Tibial nerve (tissue), 3 donors: ENCODE data around the genes ANKRD26 and MASTL.

- PRO-cap, result bidirectional peak, plus-strand start at chr10:27100596, minus-strand start at chr10:27100468
- RAMPAGE, long total RNA, 3 experiments, result start-site peak on the minus strand in 3 of 3 experiments, at chr10:27100432-27100517 at its widest, 23 to 108 reads per replicate
These were observed at the start of gene ANKRD26 for GRCh38 chr10:27099458-27100847. Gene ANKRD26 (minus strand): TSS chr10:27100494.

GRCh38 chr10:27136143-27136660, 18.0 kb downstream of the YME1L1 start:
- PRO-cap, result no peak
- RAMPAGE, long total RNA, 3 experiments, result start-site peak on the minus strand in 1 of 3 experiments, at chr10:27136285-27136378 at its widest, 25 reads per replicate

GRCh38 chr10:27153771-27154185, 406 bp downstream of the YME1L1 start:
- PRO-cap, result unidirectional peak, minus-strand start at chr10:27153999
- RAMPAGE, long total RNA, 3 experiments, result no peak in any of the 3 experiments

DNA sequence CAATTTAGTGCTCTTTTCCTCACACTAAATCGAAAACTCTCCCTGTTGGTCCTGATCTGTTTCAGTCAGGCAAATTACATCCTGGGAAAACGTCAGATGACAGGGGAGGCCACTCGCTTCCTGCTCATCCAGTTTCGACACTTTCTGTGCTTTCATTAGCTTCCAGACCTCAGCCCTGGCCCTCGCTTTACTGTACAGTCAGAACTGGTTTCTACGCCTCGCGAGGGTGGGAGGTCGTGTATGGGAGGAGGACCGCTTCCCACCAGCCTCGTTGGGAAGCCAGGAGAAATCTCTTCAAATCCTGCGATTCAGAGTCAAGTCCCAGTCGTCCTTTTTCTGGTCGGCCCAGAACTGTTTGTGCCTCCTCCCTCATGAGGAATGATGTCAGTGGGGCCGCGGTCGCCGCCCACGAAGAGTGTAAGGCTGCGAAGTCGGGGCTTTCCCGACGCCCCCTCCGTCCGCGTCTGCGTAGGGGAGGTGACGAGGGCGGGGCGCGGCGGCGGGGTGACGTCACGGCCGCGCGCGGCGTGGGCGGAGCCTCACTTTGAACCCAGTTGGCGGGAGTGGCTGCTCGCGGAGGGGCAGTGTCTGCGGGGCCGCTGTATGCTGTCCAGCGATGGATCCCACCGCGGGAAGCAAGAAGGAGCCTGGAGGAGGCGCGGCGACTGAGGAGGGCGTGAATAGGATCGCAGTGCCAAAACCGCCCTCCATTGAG, at the start of gene MASTL:
MASTL (plus strand) TSS at position 542 of the 715 bp plus-strand sequence.
- PRO-cap, result bidirectional peak, plus-strand start at position 553 of the sequence, minus-strand start at position 466 of the sequence
- RAMPAGE, long total RNA, 3 experiments, result start-site peak on the plus strand in 1 of 3 experiments, centred at position 530 of the sequence, 17 reads per replicate; start-site peak on the minus strand in 1 of 3 experiments, centred at position 430 of the sequence, 24 reads per replicate

- PRO-cap, result no peak
- RAMPAGE, long total RNA, 3 experiments, result no peak in any of the 3 experiments
These were observed 86.7 kb upstream of the ACBD5 start for GRCh38 chr10:27327328-27327694.

GRCh38 chr10:27464819-27465445, 39.2 kb upstream of the RAB18 start:
- PRO-cap, result no peak
- RAMPAGE, long total RNA, 3 experiments, result no peak in any of the 3 experiments

DNA sequence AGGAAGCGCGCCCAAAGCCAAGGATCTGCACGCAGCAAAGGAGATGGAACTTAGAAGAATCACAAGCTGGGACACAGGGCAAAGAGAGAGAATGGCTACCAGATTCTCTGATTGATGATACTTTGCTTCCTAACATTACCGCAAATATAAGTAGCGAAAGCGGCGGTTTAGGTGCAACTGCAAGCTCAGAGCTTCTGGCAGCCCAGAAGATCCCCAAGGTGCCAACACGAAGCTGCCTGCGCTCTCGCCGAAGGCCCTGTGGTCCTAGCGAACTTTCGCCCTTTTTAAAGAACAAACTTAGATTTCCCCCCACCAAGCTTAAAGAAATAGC, 909 bp upstream of the MKX start:
- PRO-cap, result no peak
- RAMPAGE, long total RNA, 3 experiments, result no peak in any of the 3 experiments

DNA sequence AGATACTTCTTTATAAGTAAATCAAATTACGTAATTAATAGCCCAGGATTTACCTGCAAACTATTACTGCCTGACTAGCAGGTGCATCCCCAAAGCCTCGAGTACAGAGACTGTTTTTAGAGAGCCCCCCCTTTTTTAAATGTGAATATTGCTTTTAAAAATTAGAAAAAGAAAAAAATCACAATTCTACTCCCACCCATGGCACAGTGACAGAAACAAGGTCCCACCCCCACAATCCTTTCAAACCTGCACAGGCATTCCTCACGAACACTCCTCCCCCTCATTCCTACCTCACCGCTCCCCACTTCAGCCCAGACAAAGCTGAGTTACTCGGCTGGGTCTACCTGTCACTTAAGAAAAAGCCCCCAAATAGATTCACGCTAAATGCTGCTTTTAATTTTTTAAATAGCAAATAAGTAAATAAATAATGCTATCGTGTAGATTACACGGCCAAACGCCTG, 906 bp downstream of the MPP7 start:
- PRO-cap, result no peak
- RAMPAGE, long total RNA, 3 experiments, result no peak in any of the 3 experiments

- PRO-cap, result no peak
- RAMPAGE, long total RNA, 3 experiments, result no peak in any of the 3 experiments
These were observed 1.1 kb upstream of the MPP7 start for GRCh38 chr10:28303923-28304453.

DNA sequence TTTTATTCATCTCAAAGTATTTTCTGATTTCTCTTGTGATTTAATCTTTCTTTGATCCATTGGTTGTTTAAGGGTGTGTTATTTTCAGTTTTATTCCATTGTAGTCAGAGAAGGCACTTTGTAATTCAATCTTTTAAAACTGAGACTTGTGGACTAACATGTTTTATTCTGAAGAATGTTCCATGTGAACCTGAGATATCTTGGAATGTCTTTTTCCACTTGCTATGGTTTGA, 14.5 kb upstream of the WAC start:
- PRO-cap, result no peak
- RAMPAGE, long total RNA, 3 experiments, result no peak in any of the 3 experiments

GRCh38 chr10:28559118-28559659, 26.3 kb downstream of the WAC start:
- PRO-cap, result no peak
- RAMPAGE, long total RNA, 3 experiments, result no peak in any of the 3 experiments

GRCh38 chr10:28570343-28571314, 37.7 kb downstream of the WAC start:
- PRO-cap, result no peak
- RAMPAGE, long total RNA, 3 experiments, result no peak in any of the 3 experiments

DNA sequence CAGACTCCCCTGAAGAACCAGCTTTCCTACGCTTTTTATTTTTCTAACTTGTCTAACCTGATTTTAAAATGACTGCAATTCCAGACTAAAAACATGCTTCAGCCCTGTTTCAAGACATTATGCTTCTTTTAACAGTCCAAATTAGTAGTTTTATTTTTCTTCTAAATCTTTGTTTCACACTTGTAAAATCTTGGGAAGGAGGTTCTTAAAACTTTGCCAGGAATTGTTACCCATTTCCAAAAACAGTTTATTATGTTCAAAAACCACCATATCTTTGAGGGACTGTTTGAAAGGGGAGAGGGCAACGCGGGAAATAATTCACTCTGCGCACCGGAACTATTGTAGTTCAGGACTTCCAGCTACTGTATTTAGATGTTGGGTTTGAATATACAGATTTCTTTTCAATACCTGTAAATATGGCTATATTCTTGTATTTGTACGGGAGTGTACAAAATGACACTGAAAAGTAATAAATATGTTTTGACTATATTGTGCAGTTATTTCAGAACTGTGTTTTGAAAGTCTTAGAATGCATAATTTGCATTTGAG, 54.7 kb upstream of the BAMBI start:
- PRO-cap, result no peak
- RAMPAGE, long total RNA, 3 experiments, result no peak in any of the 3 experiments

GRCh38 chr10:28668291-28669353, 8.7 kb upstream of the BAMBI start:
- PRO-cap, result no peak
- RAMPAGE, long total RNA, 3 experiments, result no peak in any of the 3 experiments

- PRO-cap, result no peak
- RAMPAGE, long total RNA, 3 experiments, result no peak in any of the 3 experiments
These were observed 4.8 kb downstream of the BAMBI start for GRCh38 chr10:28681954-28682593.

DNA sequence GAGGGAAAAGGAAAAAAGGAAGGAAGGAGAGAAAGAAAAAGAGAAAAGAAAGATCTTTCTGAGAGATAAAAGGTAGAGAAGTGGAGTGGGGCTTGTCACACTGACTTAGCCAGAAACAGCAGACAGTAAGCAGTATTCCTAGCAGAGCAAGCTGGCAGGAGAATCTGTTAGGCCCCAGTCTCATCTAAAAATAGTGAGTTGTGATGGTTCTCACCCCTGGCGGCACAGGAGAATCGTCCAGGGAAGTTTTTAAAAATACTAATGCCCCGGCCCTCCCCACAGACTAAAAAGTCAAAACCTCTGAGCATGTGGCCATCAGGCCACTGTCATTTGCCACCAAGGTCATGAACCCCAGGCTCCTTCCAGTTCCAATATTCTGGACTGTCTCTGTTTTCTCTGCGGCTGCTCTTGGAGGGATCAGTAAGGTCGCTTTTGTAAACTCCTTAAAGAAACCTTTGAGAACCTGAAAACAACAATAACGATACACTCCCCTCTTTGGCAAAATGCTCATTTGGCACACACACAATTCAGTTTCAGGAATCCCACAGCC, 34.1 kb downstream of the LYZL1 start:
- PRO-cap, result no peak
- RAMPAGE, long total RNA, 3 experiments, result no peak in any of the 3 experiments

- PRO-cap, result no peak
- RAMPAGE, long total RNA, 3 experiments, result start-site peak on the minus strand in 1 of 3 experiments, at chr10:29472871-29472879 at its widest, 5 reads per replicate
These were observed 162.4 kb downstream of the SVIL start for GRCh38 chr10:29472154-29473052.

DNA sequence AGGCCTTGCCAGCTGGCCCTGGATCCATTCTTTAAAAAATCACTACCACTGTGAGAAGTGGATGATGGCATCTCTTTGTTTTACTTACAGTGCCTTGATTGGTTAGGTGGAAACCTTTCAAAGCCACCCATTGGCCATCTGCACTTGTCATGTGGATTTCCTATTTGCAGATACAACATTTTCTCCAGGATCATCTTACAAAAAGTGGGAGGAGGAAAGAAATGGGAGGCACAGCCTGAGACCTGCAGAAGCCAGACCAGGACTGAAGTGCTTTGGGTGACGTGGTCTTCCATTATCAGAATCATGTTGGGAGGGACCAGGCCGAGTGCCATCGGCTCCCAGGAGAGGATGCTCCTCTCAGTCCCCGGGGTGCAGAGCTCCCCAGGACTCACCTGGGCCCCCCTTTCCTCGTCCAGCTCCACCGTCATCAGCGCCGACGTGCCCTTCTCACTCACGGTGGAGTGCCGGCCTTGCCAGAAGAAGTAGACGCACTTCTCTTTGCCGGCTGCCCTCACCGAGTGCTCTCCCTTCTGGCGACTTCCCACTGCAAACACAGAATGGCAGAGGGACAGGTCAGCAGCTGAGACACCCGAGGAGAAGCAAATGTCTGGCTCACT, 161.2 kb downstream of the SVIL start:
- PRO-cap, result no peak
- RAMPAGE, long total RNA, 3 experiments, result start-site peak on the minus strand in 1 of 3 experiments, centred at position 519 of the sequence, 10 reads per replicate

GRCh38 chr10:29480440-29480894, 154.3 kb downstream of the SVIL start:
- PRO-cap, result no peak
- RAMPAGE, long total RNA, 3 experiments, result start-site peak on the minus strand in 1 of 3 experiments, at chr10:29480550-29480923 at its widest, 34 reads per replicate

- PRO-cap, result no peak
- RAMPAGE, long total RNA, 3 experiments, result no peak in any of the 3 experiments
These were observed 148.6 kb downstream of the SVIL start for GRCh38 chr10:29486006-29486735.